Zone of skin (tissue), 1 donor: ENCODE measurements around the genes RAB11A, LCTL and SMAD6.

GRCh38 chr15:65832491-65833479, 36.5 kb upstream of the RAB11A start:
- RRBS: no CpG with 5 or more reads among the region's 8 CpGs

GRCh38 chr15:65868984-65870098, at the start of gene RAB11A:
Gene RAB11A (plus strand): TSS chr15:65869491.
- RRBS: 0% methylated on average over 3 of the region's 75 CpGs

- RRBS: 49% methylated on average over 4 of the region's 23 CpGs
These were observed 137.9 kb downstream of the MEGF11 start for GRCh38 chr15:66115310-66116470.

GRCh38 chr15:66172131-66172769, 81.3 kb downstream of the MEGF11 start:
- RRBS: no CpG with 5 or more reads among the region's 10 CpGs

GRCh38 chr15:66408606-66409212, 22.0 kb downstream of the MAP2K1 start:
- RRBS: no CpG with 5 or more reads among the region's 8 CpGs

- RRBS: 100% methylated on average over 1 of the region's 15 CpGs
These were observed 2.7 kb upstream of the SNAPC5 start for GRCh38 chr15:66500049-66500899.

GRCh38 chr15:66565655-66566112, at the start of gene LCTL:
Gene LCTL (minus strand): TSS chr15:66565998.
- RRBS: no CpG with 5 or more reads among the region's 15 CpGs

DNA sequence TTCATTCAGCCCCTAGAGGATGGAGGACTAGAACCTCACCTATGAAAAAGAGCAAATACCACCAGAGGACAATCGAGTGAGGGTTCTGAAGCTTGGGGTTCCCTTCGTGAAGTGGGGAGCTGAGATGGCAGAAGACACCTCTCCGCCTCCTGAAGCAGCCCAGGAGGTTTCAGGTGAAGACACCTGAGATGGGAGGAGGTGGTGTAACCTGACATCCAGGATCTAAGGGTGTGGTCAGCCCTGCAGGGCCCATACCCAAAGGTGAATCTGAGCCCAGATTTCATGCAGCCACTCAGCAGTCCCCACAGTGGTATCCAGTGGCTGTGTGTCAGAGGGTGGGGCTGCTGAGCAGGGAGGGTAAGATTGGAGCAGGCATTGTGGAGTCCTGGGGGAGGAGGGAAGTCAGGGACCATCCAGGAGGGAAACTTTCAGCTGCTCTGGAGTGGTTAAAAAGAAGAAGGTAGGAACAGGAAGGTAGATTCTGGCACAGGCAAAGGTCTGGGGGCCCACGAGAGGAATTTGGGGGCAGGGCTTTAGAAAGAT, 46.1 kb upstream of the SMAD6 start:
- RRBS: no CpG with 5 or more reads among the region's 4 CpGs

DNA sequence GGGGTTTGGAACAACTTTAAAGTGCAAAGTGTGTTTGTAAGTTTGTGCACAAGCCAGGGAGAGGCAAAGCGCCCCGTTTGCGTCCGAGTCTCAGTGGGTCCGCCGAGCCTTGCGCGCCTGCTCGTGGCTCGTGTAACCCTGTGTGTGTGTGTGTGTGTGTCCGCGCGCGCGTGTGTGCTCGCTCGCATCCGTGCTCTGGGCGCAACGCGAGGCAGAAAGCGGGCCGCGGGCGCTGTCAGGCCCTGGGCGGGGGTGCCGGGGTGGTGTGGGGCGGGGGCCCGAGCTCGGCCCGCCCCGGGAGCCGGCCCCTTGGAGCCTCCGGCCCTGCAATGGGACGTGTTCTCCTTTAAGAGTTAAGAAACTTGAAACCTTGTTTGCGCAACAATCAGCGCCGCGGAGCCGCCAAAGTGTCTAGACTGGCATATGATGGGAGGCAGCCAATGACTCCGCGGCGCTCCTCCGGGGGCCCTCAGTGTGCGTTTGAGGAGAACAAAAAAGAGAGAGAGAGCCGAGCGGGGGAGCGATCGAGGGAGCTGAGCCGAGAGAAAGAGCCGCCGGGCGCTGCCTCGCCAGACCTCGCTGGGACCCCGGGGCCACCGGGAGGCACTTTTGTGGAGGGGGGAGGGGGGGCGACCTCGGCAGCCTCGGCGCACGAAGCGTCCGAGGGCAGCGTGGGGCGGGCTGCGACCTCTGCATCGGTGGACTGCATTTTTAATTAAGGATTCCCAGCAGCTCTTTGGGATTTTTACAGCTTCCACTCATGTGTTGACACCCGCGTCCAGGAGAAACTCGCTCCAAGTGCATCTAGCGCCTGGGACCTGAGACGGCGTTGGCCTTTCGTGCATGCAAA, at the start of gene SMAD6:
Gene SMAD6 (plus strand): TSS at position 422 of the 850 bp plus-strand sequence.
- RRBS: 2% methylated on average over 13 of the region's 75 CpGs

GRCh38 chr15:66760975-66761843, 59.2 kb downstream of the SMAD6 start:
- RRBS: no CpG with 5 or more reads among the region's 20 CpGs

- RRBS: 100% methylated on average over 1 of the region's 13 CpGs
These were observed 31.5 kb upstream of the SMAD3 start for GRCh38 chr15:67033922-67034344.

GRCh38 chr15:67067040-67068030, 1.9 kb downstream of the SMAD3 start:
- RRBS: no CpG with 5 or more reads among the region's 26 CpGs

DNA sequence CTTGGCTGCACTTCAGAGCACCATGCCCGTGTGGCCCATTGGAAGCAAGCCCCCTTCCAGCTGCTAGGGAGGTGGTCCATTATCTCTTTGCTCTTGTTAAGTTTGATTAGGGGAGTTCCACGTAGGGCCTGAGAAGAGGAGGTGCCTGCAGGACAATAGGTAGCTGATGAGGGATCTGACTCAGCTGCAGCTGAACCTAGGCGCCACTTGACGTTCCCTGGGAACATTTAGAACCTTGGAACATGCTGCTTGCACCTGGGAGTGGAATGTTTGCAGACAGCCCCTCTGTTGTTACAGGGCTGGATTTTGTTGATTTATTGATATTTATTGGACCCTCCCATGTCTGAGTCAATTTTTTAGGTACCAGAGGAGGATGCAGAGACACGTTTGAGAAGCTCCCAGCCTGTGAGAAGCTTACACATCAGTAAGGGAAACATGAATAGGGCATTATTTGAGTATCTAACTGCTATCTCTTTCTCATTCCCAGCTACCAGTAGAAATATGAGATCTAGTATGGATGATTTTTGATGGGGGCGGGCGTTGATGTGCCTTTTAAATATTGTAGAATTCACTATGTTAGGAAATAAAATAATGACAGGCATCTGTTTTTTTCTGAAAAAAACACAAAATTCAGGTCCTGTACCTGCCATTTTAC, 4.9 kb downstream of the SMAD3 start:
- RRBS: no CpG with 5 or more reads among the region's 7 CpGs

DNA sequence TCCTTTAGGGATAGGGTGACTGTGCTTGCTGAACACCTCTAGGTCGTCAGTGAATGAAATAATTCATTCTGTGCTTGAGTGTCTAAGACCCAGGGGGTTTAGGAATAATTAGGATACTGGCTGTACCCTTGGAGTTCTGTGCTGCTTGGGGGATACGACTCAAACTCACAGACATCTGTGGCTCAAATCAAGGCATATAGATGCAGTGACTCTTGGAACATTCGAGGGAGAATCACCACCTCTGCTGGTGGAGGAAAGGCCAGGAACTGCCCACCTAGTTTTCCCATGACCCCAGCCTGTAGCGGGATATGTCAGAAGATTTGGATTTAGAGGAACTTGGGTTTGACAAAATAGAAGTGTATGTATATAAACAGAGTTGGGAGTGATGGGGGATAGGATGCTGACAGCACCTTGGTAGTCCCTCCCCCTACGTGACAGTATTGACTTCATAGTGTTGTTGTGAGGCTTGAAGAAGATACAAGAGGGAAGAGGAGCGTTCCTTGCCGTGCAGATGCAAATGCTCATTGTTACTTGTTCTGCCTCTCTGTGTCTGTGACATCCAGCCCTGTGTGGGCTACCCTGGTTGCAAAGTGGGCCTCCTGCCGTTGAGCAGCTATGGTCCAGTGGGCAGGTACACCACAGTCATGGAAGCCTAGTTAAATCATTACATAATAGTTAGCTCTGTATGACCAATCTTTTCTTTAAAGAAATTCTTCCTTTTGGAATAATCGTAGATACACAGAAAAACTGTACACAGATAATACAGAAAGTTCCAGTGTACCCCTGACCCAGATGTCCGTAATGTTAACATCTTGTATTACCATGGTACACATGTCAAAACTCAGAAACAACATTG, 44.9 kb downstream of the SMAD3 start:
- RRBS: no CpG with 5 or more reads among the region's 10 CpGs

DNA sequence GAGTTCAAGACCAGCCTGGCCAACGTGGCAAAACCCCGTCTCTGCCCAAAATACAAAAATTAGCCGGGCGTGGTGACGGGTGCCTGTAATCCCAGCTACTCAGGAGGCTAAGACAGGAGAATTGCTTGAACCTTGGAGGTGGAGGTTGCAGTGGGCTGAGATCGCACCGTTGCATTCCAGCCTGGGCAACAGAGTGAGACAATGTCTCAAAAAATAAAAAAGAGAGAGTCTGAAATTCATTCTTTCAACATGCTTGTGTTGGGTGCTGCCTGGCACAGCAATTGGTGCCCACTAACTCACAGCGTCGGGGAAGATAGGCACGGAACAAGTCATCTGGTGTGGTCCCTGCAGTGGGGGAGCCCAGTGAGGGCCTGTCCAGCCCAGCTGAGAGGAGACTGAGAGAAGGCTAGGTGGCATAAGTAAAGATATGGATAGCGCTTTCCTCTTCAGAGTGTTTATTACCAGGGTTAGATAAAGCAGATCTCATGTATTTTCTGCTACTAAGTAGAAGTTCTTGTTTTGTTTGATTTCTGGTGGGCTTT, 52.6 kb downstream of the SMAD3 start:
- RRBS: no CpG with 5 or more reads among the region's 11 CpGs

- RRBS: no CpG with 5 or more reads among the region's 17 CpGs
These were observed 61.9 kb downstream of the SMAD3 start for GRCh38 chr15:67126994-67127910.

GRCh38 chr15:67139857-67140256, 74.5 kb downstream of the SMAD3 start:
- RRBS: no CpG with 5 or more reads among the region's 4 CpGs

DNA sequence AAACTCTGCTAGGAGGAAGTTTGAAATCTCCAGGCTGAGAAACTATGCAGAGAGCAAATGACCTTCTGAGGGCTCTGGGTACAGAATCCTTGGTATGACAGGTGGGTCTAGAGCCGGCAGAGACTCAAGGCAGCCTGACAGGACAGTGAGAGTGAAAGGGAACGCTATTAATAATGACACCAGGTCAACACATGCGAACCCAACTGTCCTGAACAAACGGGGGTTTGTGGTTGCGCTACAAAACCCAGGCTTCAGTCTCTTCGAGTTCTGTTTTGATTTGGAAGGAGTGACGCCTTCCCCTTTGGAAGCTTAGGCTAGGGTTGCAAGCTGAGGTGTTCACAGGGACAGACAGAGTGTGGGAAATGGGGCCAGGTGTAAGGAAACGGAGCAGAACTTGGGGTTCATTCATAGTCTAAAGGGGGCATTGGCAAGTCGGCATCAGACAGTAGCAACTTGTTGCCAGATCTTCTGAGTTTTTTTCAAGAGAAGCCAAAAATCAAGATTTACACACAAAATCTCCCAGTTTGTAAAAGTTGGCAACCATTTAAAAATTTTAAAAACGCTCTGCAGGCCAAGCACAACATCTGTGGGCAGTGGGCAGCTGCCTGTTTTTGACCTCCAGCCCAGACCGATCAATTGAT, 75.2 kb downstream of the SMAD3 start:
- RRBS: no CpG with 5 or more reads among the region's 11 CpGs

- RRBS: no CpG with 5 or more reads among the region's 6 CpGs
These were observed 76.0 kb downstream of the AAGAB start for GRCh38 chr15:67178413-67178907.

- RRBS: no CpG with 5 or more reads among the region's 28 CpGs
These were observed 65.0 kb downstream of the AAGAB start for GRCh38 chr15:67189231-67190109.